ENCODE measurements around the gene OXNAD1.

GRCh38 chr3:15063763-15064014 lies 1.4 kb downstream of the MRPS25 start:
- PRO-cap, 2 experiments, result no peak in any of the 2 experiments

DNA sequence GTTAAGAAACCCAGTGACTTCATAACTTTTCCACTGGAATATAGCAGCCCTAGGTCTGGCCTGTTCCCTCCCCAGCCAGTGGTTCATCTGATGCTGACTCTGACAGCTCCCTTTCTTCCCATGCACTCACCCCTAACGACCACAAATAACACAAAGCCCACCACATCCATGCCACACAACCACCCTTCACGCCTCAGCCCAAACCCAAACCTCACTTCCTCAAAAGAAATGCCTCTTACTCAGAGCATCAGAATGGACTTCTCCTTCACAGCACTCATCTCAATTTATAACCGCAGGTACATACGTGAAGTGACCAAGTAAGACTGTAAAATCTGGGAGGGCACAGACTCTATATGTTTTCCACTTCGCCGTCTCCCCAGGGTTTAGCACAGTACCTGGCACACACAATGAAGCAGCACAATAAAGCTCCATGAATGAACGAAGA lies 1.0 kb downstream of the RBSN start:
- PRO-cap, 2 experiments, result peak in 1 of 2 experiments; most common plus-strand start position 293 of the sequence (in 1); most common minus-strand start position 89 of the sequence (in 1)

DNA sequence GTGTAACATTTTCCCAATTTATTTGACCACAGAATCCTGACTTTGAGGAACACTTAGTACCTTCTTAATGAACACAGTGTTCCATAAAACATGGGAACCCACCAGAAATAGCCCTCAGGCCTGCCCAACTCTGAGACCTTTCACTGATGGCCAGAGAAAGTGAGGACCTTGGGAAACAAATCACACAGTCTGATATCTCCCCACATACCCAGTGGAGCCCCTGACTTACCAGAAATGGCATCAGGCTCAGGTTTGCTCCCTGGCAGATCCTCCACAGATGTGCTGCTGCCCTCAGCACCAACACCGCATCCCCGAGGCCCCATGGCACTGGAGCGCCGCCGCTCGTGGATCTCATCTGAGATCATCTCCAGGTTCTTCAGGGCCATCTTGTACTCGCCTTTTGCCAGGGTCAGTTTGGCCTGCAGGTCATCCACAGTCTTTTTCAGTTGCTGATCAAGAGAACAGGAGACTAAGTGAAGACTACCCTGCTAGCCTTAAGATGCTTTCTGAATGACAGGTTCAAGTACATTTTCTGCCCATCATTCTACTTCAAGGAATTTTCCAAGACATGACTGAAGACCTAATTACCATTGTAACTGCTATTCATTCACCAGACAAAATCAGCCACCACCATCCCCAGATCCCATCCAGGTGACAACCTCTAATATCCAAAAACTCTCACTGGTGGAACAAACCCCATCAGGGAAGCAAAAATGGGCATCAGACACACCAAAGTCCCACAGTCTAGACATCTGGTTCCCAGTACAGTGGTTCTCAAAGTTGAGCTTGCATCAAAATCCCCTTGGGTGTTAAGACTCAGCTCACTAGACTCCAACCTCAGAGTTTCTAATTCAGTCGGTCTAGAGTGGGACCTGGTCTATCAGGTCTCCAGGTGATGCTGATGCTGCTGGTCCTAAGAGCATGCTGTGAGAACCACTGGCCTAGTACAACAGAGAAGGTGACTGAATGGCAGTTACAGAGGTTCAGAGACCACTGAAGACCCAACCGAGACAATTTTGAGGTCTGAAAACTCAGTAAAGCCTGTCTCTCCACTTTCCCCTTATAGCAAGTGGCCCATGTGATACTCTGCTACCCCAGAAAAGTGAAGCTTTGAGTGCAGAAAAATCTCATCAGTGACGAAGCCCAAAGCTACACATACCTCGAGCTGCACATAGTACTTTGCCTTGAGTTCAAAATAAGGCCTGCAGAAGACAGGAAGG lies 53.0 kb downstream of the CAPN7 start:
- PRO-cap, 2 experiments, result no peak in any of the 2 experiments

GRCh38 chr3:15274926-15275417 lies 57.4 kb downstream of the SH3BP5 start:
- PRO-cap, 2 experiments, result peak in 1 of 2 experiments; most common minus-strand start chr3:15274987 (in 1)

DNA sequence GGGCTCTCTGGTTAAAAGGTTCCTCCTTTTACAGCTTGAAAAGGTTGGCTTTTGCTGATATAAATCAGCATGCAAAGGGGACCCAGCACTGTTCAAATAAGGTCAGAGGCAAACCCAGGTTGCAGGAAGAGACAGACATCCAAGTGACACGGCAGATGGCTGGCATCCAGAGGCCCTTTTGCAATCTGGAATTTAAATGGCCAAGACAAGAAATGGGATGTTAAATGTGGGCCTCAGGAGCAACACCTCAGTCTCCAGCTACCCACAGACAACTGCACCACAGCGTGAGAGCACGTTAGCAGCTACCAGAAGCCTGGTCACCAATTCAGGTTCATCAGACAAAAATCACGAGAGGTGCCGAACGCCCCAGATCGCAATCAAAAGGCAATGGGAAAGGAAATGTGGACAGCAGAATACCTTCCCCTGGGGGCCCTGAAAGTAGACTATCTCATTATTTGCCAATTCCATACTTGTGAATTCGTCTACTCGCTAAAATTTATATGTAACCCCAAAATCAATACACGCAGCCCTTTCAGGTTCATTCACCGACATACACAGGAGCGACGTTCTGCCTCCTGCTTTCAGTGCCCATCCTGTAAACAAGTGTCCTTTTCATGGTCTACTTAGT lies 6.2 kb downstream of the SH3BP5 start:
- PRO-cap, 2 experiments, result no peak in any of the 2 experiments

DNA sequence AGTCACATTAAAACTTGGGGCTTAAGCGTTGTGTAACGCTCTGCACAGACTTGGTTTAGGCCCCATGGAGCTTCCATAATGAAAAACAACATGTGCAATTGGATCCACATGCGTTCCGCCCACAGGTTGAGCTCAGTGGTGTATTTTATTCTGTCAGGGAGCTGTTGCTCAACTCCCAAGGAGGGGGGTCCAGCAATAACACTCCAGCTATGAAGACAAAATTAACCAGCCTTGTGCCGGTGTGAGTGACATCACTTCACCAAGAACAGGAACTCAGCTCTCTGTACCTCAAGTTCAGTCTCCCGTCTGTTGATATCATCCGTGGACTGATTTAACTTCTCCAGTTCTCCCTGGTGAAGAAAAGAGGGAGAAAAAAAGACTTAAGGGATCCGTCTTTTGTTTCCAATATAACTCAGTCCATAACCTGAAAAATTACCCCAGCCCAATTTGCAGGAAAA lies 2.1 kb downstream of the SH3BP5 start:
- PRO-cap, 2 experiments, result peak in 2 of 2 experiments; most common plus-strand start position 297 of the sequence (in 2); most common minus-strand start position 125 of the sequence (in 1)

DNA sequence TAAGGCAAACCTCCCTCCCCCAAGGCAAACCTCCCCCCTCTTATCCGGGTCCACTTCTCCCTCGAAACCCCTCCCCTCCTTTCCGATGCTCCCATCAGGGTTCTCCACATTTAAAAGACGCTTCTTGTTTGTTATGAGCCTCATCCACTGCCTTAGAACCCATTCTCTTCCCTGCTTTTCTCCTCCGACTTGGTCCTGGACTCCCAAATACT lies 688 bp downstream of the EAF1 start:
- PRO-cap, 2 experiments, result peak in 2 of 2 experiments; most common plus-strand start position 162 of the sequence (in 1); most common minus-strand start position 176 of the sequence (in 2)

GRCh38 chr3:15646738-15647525 lies 45.4 kb downstream of the BTD start:
- PRO-cap, 2 experiments, result no peak in any of the 2 experiments

- PRO-cap, 2 experiments, result no peak in any of the 2 experiments
These were observed 26.3 kb downstream of the ANKRD28 start for GRCh38 chr3:15771452-15771882.

GRCh38 chr3:15781259-15782062 lies 16.3 kb downstream of the ANKRD28 start:
- PRO-cap, 2 experiments, result no peak in any of the 2 experiments

DNA sequence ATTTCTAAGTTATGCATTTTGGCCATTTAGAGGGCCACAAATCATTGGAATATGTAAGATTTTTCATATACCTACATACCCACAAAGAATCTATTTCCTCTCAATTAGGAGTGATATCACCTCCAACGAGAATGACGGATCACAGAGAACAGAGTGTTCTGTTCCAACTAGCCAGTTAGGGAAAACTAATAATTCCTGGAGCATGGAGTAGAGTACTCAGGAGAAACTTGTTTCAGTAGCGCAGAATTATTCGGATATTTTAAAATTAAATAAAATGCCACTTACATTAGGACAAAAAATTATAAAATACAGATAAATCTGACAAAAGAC lies 15.8 kb downstream of the ANKRD28 start:
- PRO-cap, 2 experiments, result no peak in any of the 2 experiments

DNA sequence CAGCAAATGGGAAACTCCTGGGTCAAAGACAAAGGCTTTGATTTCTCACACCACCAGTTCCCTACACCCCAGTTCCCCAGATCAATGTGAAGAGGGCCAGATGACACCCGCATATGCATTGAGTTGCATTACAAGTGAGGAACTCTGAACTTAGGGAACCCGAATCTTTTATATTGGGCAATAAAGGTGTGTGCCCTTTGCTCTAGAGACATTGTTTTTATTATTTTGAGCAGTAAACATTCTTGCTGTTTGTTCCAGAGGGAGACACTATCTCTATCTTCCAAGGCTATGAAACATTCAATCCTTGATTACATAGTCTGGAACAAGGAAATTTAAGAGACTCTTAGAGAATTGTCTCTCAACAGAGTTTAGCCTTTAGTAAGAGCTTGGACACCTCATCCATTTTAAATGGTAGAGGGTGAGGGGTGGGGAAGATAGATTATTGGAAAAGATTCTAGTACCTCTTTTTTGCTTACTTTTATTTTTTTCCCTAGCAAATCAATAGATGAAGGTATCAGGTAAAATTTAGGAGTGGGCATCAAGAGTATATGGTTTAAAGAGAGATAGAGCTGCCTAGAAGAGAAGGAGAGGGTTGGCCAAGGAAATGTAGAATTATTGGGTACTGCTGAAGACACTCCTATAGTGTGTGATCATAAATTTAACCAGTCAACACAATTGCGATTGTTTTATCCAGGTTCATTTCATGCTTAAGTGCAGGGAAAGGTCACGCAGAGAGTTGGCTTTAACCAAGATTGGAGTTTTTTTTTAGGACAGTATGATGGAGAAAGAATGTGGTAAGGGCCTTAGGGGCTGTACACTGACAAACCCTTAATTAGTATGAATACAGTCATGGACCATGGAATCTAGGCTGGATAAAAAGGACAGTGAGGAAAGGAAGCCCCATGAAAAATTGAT lies 74.3 kb upstream of the ANKRD28 start:
- PRO-cap, 2 experiments, result no peak in any of the 2 experiments

- PRO-cap, 2 experiments, result no peak in any of the 2 experiments
These were observed 185.1 kb upstream of the ANKRD28 start for GRCh38 chr3:15982853-15983266.

DNA sequence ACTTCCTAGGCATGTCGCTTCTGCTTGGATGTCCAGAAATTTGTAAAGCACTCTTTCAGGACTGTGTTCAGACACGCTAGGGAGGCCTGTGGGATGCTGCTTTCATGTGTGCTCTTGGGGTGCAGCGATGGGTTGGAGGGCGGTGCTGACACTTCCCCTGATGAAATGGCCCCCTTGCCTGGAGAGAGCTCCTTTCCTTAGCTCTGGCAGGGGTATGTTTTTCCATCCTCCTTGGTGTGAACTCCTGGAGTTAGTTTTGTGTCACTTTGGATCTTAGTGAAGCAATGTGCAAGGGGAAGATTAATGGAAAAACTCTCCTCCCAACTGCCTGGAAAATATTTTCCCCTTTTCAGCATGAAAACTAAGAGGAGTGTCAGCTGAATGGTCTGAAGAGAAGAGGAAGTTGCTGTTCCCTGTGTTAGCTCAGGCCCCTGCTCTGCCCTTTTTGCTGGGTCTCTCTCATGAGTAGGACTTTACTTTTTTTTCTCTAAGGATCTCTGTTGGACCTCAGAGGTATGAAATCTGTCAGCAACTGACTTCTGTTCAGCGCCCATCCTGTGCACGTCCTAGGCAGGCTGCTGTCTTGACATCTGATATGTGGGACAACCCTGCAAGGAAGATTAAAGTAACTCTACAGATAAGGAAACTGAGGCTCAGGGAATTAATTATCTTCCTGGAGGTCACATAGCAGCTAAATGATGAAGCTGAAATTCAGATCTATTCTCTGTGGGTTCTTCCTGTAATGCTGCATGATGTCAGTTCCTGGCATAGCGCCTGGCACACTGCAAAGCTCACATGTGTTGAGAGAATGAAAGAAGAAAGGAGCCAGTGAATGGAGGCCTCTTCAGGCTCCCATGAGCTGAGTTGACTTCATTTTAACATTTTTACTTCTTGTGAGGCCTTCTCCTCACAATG lies 109.8 kb upstream of the GALNT15 start:
- PRO-cap, 2 experiments, result no peak in any of the 2 experiments

GRCh38 chr3:16134153-16134690 lies 40.3 kb upstream of the GALNT15 start:
- PRO-cap, 2 experiments, result no peak in any of the 2 experiments

DNA sequence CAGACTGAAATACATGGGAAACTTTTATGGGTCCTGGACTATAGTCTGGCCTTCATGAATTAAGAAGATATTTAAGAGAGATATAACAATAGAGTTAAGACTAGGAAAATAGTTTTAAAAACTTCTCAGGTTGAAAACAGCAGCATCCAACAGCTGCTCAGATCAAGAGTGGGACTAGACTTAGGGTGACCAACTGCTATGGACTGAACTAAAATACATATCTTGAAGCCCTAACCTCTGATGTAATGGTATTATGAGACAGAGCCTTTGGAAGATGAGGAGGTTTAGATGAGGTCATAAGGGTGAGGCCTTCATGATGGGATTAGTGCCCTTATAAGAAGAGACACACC lies 37.5 kb upstream of the GALNT15 start:
- PRO-cap, 2 experiments, result no peak in any of the 2 experiments

GRCh38 chr3:16262170-16262770 lies 2.5 kb downstream of the DPH3 start:
- PRO-cap, 2 experiments, result peak in 1 of 2 experiments; most common minus-strand start chr3:16262528 (in 1)

GRCh38 chr3:16263050-16263557 lies 1.6 kb downstream of the DPH3 start:
- PRO-cap, 2 experiments, result peak in 2 of 2 experiments; most common minus-strand start chr3:16263417 (in 2)

DNA sequence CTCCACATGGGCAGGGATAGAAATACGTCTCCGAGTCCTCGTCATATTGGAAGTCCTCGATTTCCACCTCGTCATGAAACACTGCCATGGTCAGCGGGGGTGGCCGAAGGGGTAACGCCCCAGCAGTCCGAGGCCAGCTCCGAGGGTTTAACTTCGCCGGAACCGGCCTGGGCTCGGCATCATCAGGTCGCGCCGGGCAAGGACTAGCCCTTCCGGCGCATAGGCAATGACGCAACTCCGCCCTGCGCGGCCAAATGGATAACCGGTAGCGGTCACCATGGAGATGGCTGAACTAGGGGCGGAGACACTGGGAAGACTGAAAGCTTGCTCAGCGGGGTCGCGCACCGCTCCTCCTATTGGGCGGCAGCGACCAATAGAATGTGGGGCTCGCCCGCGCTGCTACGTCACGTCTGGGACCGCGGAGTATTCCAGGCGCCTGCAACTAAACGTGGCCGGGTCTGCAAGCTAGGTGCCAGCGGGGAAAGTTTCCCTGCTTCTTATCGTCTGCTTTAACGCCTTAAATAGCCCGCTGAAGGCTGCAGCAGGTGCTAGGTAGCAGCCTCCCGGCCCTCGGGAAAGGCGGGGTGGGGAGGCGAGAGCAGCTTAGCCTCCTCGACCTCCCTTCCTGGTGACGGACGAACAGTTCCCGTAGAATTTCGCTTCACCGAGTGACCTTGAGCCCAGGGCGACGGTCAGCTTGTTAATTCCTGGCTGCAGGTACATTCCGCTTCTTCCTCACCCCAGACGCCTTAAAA lies at the start of gene OXNAD1:
TSS of gene OXNAD1 (plus strand) at position 424 of the 755 bp plus-strand sequence.
- PRO-cap, 2 experiments, result peak in 2 of 2 experiments; most common plus-strand start position 445 of the sequence (in 2); most common minus-strand start position 149 of the sequence (in 2)

GRCh38 chr3:16278816-16279855 lies 14.1 kb downstream of the OXNAD1 start:
- PRO-cap, 2 experiments, result no peak in any of the 2 experiments

Measured in monocyte (primary cell).